Bronchial epithelial cell (primary cell): ENCODE results near the genes LGR6 and RABIF.

DNA sequence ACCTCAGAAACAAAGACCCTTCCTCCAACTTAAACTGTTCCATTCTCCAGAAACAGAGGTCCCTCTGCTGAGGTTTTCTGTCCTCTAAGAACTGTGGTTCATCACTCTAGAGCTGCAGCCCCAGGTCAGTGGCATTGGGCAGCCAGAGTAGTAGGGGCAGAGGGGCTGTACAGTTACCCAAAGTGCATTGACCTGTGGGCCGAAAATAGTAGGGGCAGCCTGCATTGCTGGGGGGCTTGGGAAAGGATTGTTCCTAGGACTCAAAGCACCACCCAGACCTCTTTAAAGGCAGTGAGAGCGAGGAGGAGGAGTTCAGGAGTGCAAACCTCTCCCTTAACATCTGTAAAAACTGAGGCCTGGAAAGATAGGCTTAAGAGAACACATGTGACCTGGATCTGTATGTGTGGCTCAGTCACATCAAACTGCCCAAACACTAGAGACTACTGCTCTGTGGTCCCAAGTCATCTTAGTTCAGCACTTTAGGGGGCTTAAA is 90.6 kb upstream of the IPO9 start:
- RRBS, 2 experiments: no CpG with 5 or more reads among the region's 2 CpGs

GRCh38 chr1:201788187-201788860 is 40.6 kb upstream of the IPO9 start:
- RRBS, 2 experiments: no CpG with 5 or more reads among the region's 19 CpGs

DNA sequence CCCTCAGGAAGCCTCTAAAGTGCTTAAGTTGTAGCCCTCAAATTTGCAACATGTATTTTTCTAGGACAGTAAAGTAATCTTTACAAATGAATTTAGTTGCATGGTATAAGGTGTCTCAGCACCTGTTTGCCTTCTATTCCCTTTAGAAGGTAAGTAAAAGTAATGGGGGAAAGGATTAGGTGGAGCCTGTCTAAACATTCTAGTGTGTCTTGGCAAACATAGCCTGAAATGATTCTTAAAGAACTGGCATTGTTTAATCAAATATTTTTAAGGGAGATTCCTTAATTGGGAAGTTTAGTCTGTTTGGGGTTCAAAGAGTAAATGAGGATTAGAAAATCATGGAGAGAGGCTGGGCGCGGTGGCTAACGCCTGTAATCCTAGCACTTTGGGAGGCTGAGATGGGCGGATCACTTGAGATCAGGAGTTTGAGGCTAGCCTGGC is 11.8 kb upstream of the SHISA4 start:
- RRBS, 2 experiments: no CpG with 5 or more reads among the region's 4 CpGs

DNA sequence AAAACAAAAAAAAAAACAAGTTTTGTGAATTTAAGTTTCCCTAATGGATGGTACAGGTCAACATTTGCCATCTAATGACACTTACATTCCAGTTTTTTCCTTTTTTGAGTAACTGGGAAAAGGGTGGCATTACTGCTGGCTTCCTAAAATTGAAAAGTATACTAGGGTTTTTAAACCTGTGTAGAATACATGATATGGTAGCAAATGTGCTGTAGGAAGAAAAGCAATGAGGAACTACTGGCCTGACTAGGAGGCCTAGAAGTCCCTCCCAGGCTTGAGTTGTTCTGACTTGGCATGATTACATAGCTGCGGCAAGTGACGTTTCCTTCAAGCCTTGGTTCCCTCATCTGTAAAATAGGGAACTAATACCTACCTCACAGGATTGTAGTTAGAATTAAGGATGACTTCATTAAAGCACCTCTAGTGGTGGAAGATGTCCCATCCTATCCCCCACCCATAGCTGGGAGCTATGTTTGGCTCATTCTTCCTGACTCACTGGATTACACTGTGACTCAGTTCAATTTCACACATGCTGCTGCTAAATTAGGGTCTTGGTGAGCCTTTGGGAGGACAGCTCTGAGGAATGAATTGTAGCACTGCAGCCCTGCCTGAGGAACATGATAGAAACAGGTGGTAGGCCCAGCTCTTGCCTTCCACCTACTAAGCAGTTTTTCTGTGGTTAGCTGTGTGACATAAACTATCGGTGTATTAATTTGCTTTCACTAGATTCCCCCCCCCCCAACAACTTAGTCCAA is 6.1 kb upstream of the SHISA4 start:
- RRBS, 2 experiments: no CpG with 5 or more reads among the region's 3 CpGs

GRCh38 chr1:202022747-202023683 is 12.6 kb downstream of the ELF3 start:
- RRBS, 2 experiments: no CpG with 5 or more reads among the region's 11 CpGs

DNA sequence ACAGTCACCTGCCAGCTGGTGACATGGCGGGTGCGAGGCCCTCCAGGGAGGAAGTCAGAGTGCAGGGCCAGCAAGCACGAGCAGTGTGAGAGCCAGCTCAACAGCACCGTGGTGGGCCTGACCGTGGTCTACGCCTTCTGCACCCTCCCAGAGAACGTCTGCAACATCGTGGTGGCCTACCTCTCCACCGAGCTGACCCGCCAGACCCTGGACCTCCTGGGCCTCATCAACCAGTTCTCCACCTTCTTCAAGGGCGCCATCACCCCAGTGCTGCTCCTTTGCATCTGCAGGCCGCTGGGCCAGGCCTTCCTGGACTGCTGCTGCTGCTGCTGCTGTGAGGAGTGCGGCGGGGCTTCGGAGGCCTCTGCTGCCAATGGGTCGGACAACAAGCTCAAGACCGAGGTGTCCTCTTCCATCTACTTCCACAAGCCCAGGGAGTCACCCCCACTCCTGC is 5.4 kb downstream of the GPR37L1 start:
- RRBS, 2 experiments: no CpG with 5 or more reads among the region's 17 CpGs

DNA sequence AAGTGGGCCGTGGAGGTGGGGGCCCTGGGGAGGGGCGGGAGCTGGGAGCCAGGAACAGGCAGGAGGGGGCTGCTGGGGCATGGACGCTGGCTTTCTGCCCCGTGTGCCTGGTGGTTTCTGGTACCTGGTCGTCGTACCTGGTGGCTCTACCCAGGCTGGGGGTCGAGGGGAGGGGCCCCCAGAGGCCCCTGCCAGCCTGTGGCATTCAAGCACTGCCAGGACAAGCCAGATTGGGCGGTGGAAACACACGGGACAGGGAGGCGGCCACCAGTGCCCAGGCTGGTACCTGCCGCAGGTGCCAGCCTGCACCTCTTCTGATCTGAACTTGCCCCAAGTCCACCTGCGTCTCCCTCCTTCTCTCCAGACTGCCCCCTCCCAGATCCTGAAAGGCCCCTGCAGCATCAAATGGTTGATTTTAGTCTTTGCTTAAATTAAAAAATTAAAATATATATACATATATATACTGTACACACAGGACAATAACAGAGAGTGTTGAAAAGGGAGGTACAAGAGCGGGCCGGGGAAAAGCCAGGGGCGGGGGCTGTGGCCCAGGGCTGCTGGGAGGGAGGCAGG is 10.8 kb downstream of the ARL8A start:
- RRBS, 2 experiments: no CpG with 5 or more reads among the region's 15 CpGs

DNA sequence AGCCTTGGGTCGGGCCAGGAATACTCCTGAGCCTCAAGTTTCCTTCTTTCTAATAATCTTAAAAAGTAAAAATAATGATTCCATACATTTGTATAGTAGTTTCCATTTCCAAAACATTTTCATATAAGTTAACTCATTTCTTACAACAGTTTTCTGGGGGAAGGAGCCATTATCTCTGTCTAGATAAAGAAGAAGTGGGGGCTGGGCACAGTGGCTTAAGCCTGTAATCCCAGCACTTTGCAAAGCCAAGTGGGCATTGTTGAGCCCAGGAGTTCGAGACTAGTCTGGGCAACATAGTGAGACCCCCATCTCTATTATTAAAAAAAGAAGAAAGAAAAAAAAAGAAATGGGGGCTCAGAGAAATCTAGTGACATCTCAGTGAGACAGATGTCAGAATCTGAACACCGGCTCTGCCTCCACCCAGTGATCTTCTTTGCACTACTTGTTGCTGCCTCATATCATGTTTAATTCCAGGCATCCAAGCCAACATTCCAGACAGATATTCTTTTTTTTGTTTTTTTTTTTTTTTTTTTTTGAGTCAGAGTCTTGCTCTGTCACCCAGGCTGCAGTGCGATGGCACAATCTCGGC is 4.9 kb upstream of the ARL8A start:
- RRBS, 2 experiments: no CpG with 5 or more reads among the region's 5 CpGs

DNA sequence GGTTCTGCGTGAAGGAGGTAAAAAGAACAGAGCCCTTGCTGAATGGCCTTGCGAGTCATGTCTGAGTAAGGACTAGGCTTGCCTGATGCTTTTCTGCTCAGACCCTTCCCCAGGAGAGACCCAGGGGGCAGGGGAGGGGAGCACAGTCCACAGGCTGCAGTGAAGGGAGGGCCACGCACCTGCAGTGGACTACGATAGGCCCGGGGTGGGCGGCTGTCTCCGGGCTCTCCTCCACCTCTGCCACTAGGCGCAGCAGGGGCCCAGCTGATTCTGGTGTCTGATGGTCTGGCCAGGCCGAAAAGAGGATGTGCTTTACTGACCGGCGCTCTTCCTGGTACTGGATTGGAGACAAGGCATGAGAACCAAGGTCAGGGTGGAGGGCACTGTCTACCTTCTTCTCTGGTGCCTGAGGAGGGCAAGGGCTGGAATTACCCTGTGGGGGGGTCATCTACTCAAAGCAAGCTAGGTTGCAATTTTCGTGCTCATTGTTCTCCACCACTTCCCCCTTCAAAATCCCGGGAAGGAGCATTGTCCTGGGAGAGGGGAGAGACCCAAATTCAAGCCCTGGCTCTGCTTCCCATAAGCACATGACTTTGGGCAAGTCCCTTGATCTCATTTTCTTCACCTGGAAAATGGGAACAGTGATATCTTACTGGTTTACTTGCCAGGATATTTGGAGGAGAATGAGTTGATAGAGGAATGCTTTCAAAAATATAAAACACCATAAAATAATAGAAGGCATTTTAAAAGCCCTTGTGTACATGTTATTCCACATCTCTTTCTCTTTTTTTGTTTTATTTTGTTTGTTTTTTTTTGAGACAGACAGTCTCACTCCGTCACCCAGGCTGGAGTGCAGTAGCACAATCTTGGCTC is 7.8 kb downstream of the PTPN7 start:
- RRBS, 2 experiments: 87% methylated on average over 4 of the region's 14 CpGs

DNA sequence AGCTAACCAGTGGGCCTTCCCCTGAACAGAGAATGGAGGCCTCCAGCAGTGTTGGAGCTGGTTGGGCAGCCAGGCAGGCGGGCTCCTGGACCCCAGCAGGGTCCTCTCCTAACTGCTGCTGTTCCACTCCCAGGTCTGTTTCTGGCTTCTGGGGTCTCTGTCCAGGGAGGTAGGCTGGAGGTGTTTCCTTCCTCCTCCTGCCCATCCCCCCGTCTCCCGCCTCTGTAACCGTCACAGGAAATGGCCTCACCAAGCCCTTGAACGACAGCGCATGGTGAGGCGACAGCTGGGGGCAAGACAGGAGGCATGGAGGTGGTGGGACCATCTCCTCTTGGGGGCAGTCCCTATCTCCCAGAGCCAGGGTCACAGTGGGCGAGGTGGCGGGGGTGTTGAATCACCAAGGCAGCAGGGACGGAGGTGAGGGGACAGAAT is 539 bp downstream of the PTPN7 start:
- RRBS, 2 experiments: no CpG with 5 or more reads among the region's 10 CpGs

DNA sequence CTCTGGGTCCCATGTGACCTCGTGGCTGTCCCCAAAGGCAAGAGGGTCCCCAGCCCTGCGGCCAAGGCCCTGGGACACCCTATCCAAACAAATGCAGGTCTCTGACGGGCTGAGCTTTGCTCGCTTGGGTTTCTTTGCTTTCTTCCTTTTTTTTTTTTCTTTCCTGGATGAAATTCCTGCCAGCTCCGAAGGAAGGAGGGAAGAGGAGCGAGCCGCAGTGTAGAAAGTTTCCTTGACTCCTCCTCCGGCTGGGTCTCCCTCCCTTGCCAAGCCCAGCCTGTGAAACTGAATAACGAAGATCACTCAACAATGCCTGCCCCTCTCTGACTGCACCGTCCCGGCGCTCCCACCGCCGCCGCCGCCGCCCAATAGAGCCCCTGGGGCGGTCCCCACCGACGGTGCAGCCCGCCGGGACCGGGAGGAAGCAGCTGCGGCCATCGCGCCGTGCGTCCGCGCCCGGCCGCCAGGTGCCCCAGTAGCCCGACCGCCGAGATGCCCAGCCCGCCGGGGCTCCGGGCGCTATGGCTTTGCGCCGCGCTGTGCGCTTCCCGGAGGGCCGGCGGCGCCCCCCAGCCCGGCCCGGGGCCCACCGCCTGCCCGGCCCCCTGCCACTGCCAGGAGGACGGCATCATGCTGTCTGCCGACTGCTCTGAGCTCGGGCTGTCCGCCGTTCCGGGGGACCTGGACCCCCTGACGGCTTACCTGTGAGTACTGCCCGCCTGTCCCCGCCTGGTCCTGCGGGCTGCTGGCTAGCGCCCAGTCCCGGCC is at the start of gene LGR6:
LGR6 (plus strand) TSS at position 302 of the 768 bp plus-strand sequence.
- RRBS, 2 experiments: 1 to 2% methylated on average over 42 of the region's 63 CpGs

- RRBS, 2 experiments: no CpG with 5 or more reads among the region's 5 CpGs
These were observed 102.7 kb downstream of the PPP1R12B start for GRCh38 chr1:202451242-202451641.

DNA sequence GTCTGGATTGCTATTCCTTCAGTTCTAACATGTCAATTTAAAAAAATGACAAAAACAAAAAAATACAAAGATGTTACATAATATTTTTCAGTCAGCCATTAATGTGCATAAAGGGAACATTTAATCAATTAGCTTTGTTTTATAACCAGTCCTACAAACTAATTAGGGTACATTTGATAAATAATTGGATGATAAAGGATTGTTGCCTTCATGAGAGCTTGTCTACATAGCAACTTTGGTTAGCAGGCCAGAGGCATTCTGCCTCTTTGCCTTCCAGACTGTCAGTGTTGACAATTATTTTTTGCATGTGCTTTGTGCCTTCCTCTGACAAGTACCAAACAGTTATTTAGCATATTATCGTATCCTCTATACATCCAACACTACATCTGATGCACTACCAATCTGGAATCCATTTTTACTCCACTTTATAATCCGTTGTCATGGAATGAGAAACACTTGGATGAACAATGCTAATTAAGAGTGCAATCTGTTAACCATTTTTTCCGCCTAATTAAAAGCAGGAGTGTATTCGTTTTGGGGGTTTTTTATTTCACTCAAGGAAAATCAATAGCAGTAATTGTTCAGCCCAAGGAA is 165.5 kb downstream of the SYT2 start:
- RRBS, 2 experiments: no CpG with 5 or more reads among the region's 4 CpGs

- RRBS, 2 experiments: no CpG with 5 or more reads among the region's 5 CpGs
These were observed 128.9 kb downstream of the SYT2 start for GRCh38 chr1:202581072-202581960.

DNA sequence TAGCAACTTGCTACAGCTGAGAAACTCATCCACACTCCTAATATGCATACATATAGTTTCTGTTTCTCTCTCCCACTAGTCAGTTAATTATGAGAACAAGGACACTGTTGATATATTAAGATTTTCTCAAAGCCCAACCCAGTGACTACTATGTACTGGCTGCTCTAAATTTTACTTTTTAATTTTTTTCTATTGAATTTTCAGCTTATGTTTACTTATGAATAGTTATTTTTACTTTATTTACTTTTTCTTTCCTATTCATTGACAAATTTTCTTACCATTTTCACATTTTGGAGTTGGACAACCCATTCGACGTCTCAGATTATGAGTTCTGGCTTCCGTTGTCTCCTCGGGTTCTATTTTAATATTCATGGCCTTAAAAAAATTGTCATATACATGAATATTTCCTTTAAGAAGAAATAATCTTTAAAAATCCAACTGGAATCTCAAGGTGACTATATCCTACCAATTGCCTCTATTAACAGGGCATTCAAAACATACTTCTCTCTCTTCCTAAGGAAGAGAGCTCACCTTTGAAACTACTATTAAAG is 44.4 kb downstream of the KDM5B start:
- RRBS, 2 experiments: no CpG with 5 or more reads among the region's 4 CpGs

DNA sequence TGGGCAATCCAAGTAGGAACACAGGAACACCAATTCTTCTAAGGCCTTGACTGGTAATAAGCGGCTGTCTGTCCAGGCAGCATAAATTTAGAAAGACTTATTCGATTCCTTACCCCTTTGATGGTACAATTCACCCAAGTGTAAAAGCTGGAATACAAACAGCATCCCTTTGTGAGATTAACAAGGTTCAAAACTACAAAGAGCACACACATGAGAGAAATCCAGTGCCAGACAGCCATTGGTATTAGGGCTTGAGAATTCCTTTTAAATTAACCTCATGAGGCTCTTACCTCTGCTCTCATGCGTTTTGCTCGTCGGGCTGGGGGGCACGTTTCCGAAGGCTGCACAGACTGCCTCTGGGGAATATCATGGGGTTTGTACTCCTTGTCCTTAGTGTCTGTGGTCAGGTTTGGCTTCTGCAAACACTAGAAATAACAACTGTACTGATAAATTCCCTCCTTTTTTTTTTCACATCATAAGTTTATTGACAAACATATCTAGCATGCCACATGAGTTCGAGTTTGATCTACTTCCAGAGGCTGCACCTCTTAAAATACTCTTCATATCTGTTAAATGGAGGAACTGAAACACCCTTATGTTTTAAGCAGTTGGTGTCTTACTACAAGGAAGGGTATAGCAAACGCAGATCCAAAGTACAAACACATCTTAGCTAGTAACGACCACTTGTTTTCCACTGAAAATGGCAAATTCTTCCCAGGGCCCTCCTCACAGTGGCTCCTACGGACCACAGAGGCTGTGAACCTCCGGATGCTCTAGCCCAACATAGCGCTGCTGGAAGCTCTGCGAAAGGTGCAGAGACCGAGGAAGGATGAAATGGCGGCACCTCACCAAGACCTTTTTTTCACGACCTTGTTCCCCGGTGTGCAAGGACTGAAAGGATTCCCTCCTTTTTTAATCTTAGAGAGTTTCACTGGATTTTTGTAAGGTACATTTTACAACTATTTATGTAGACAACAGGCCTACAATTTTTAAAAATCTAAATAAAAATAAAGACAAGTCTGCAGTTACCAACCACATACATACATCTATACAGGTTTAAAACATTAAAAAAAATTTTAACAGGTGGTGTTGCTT is 41.2 kb downstream of the KDM5B start:
- RRBS, 2 experiments: 100% methylated on average over 2 of the region's 18 CpGs; no CpG with 5 or more reads in 1 of the 2 experiments

DNA sequence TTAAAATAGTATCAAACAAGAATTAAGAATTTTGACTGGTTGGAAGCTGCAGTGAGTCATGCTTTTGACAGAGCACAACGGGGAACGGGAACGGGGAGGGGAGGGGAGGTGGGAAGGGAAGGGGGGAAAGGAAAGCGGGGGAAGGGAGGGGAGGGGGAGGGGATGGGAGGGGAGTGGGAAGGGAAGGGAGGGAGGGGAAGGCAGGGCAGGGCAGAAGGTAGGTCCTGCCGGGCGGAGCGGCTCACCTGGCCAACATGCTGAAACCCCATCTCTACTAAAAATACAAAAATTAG is 2.9 kb downstream of the RABIF start:
- RRBS, 2 experiments: no CpG with 5 or more reads among the region's 7 CpGs

DNA sequence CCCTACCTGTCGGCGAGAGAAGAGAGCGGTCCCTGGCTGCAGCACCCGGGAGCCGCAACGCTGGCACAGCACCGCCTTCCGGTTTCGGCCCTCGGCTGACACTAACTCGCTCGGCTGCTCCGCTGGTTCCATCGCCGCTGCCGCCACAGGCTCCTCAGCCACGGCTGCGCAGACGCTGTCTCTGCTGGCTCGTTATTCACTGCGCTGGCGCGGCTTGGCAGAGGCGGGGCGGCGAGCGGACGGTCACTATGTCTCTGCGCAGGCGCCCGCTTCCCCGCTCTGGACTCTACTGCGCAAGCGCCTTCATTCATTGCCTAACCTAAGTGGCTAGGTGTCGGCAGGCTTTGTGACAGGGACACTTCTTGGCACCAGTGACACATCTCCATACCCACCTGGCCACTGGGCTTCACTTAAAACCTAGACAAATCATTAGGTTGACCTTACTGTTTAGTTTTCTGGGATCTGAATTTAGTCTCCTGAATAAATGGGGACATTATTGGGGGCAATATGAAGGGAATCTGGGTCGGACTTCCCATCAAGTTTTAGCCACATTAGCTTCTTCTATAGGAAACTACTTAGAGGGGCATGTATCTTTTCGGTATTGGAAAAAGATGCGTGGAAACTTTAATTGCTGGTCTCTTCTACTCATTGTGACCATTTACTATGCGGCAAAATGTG is at the start of gene RABIF:
RABIF (minus strand) TSS at position 183 of the 678 bp plus-strand sequence.
- RRBS, 2 experiments: 0% methylated on average over 3 of the region's 39 CpGs; no CpG with 5 or more reads in 1 of the 2 experiments

DNA sequence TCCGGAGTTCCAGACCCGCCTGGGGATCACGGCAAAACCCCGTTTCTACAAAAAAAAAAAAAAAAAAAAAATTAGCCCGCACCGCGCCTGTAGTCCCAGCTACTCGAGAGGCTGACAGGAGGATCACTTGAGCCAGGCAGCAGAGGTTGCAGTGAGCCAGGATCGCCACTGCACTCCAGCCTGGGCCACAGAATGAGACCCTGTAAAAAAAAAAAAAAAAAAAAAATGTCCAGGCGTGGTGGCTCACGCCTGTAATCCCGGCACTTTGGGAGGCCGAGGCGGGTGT is 380 bp upstream of the KLHL12 start:
- RRBS, 2 experiments: no CpG with 5 or more reads among the region's 14 CpGs

DNA sequence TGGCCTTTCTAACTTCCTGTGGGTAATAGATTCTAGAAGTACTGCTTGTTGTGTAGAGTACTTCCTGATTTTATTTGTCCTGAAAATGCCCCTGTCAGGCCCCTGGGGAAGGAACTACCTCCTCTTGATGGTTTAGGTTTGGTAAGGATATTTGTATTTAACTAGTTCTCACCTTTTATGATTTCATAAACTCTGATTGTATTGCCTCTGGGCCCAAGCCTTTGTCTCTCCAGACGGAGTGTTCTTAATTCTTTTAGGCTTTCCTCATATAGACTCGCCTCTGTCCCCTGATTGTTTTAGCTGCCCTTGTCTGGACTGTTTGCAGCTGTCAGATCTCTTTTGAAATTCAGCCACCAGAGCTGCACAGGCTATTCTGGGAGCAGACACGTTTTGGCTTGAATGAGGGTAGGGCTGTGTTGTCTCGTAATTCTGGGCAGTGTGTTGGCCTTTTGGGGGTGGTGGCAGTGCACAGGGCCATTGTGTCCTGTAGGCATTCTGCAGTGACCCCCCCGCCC is 16.5 kb downstream of the MYOG start:
- RRBS, 2 experiments: no CpG with 5 or more reads among the region's 5 CpGs